ENCODE measurements around a stretch of chr9.

DNA sequence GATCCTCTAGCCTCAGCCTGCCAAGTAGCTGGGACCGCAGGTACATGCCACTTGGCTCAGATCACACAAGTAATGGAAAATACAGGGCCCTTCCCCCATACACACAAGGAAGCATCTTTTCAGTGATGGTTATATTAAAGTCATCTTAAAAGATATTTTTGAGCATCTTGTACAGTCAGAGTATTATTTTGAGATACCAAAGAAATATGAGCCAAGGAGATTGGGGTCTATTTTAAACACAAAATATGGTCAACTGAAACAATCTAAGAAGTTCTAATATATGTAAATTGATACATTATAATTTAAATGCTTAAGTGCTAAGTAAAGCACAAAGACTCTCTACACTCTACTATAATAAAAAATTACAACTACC, 59.8 kb downstream of the DMAC1 start:
- RRBS: no CpG with 5 or more reads among the region's 1 CpG

GRCh38 chr9:7935542-7936038, 136.0 kb upstream of the DMAC1 start:
- RRBS: no CpG with 5 or more reads among the region's 4 CpGs

DNA sequence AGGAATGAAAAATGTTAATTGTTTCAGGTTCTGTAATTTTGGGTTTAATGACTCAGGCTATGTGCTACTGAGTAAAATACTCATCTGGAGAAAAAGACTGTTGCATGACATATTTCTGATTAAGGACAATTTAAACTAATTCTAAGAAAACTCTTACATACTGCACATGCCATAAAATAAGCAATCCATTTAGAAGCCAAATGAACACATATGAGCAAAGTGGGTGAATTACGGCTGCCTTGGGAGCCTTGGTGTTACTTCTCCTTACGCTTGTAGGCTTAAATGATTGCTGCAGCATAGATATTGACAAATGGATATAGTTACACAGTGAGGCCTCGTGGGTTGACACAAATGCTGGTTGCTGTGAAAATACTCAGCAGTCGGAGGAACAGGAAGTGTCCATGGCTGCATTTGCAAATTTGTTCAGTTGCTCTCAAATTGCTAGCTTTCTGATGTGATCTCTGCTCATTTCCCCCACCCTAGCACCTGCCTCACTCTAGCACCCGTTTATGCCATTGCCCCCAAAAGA, 174.9 kb upstream of the DMAC1 start:
- RRBS: no CpG with 5 or more reads among the region's 5 CpGs

DNA sequence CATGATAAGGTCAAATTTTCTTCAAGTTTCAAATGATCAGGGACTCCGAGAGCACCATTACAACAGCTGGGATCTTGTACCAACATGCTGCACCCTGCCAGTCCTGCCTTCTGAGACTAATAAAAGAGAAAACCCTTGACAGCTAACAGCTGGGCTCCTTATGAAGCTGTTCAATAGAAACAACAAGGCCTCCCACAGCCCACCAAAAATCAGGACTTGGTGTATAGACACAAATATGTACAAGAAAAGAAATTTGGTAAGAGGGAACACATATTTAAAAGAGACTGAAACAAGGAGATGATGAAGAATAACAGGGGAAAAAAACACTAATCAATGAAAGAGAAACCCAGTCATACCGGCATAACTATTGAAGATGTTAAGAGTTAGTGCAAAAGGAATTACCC, 985.4 kb upstream of the DMAC1 start:
- RRBS: no CpG with 5 or more reads among the region's 2 CpGs

- RRBS: no CpG with 5 or more reads among the region's 20 CpGs
Measured at GRCh38 chr9:9441775-9442328, 1171.0 kb downstream of the PTPRD start.

DNA sequence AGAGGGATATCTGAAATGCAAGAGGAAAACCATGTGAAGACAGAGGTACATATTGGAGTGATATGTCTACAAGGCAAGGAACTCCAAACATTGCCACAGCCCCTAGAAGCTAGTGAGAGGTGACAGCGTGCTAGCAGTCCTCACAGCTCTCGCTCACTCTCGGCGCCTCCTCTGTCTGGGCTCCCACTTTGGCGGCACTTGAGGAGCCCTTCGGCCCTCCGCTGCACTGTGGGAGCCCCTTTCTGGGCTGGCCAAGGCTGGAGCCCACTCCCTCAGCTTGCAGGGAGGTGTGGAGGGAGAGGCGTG, 583.7 kb upstream of the PTPRD start:
- RRBS: no CpG with 5 or more reads among the region's 8 CpGs

GRCh38 chr9:12923389-12923789, 148.6 kb downstream of the LURAP1L start:
- RRBS: no CpG with 5 or more reads among the region's 1 CpG

DNA sequence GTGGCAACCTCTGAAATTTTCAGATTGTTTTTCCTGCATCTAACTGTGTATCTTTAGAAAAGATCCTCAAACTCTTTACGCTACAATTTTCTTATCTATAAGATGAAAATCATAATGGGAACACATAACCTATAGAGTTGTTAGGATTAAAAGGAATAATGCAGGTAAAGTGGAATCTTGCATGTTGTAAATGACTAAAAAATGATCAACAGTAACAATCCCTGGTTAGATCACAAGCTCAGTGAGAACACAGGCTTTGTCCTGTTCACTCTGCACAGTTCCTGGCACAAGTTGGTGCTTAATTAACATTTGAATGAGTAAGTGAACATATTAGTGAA, 159.6 kb downstream of the LURAP1L start:
- RRBS: no CpG with 5 or more reads among the region's 1 CpG

DNA sequence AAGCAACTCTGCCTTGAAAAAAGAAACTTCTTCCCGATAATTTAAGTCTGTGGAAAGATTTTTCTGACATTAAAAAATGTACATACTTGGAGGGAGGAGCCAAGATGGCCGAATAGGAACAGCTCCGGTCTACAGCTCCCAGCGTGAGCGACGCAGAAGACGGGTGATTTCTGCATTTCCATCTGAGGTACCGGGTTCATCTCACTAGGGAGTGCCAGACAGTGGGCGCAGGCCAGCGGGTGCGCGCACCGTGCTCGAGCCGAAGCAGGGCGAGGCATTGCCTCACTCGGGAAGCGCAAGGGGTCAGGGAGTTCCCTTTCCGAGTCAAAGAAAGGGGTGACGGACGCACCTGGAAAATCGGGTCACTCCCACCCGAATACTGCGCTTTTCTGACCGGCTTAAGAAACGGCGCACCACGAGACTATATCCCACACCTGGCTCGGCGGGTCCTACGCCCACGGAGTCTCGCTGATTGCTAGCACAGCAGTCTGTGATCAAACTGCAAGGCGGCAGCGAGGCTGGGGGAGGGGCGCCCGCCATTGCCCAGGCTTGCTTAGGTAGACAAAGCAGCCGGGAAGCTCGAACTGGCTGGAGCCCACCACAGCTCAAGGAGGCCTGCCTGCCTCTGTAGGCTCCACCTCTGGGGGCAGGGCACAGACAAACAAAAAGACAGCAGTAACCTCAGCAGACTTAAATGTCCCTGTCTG, 241.5 kb downstream of the MPDZ start:
- RRBS: no CpG with 5 or more reads among the region's 39 CpGs

- RRBS: no CpG with 5 or more reads among the region's 4 CpGs
Measured at GRCh38 chr9:13432945-13433392, 153.5 kb upstream of the MPDZ start.

GRCh38 chr9:13705870-13706477, 426.5 kb upstream of the MPDZ start:
- RRBS: no CpG with 5 or more reads among the region's 6 CpGs

- RRBS: no CpG with 5 or more reads among the region's 3 CpGs
Measured at GRCh38 chr9:13830376-13830815, 483.5 kb downstream of the NFIB start.

- RRBS: no CpG with 5 or more reads among the region's 6 CpGs
Measured at GRCh38 chr9:14026885-14027602, 286.9 kb downstream of the NFIB start.

DNA sequence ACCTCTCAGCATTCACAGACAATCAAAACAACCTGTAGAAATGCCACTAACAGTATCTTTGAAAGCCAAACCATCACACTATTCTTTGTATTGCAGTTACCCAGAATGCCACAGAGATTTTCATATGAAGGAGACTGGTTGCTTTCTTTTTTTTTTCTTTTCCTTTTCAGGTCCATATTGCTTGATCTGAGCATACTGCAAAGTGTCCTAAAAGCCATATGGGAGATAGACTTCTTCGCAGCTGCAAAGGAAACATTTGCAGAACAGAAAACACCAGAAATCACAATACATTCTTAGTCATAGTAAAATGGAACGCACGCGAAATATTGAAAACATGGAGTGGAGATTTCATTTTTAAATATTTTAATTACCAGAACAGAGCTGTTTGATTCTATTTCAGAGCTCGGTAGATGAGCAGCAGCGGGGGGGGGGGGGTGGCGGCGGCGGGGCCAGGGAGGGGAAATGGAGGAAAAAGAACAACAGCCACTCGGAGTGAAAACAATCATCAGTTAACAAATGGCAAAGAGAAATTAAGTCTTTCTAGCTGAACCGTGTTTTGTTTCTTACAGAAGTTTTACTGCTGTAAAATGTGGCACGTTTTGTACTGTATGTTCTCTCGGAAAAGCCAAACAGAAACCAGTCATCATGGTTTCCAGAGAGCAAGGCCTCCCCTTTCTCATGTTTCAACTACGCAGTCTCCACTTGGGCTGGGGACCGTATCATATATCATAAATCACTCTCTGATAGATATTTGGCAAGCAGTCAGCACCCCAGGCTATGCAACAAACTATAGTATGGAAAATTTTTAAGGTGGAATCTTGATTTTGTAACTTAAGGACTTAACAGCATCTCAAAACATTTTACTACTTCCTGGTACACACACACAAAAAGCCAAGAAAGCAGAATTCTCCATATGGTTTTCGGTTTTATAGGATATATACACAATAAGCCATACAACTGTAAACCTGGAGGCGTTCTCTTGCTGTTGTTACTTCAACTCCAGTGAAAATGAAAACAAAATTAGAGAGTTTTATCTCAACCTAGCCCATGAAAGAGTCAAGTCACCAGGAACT, 283.8 kb downstream of the NFIB start:
- RRBS: no CpG with 5 or more reads among the region's 17 CpGs

DNA sequence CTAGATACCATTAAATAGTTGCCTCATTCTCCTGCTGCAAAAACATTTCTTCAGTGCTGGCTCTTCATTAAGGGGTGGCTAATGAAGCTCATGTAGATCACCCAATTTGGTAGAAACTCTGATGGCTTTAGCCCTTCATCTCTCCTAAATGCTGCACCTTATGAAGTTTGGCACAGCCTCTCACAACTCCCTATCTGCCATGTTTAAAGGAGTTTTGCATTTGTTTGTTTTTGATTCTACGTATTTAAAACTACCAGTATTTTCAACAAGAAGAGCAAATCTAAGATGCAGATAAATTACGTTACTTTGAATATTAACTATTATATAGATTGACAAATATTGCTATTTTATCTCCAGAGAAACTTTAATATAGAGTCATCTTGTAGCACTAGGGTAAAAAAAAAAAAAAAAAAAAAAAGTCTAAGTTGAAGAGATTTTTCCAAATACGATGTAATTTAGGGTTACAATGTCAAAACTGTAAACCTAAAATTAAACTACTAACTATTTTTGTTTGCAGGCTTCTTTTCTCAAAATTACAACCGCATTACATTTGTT, 94.9 kb downstream of the NFIB start:
- RRBS: no CpG with 5 or more reads among the region's 4 CpGs

DNA sequence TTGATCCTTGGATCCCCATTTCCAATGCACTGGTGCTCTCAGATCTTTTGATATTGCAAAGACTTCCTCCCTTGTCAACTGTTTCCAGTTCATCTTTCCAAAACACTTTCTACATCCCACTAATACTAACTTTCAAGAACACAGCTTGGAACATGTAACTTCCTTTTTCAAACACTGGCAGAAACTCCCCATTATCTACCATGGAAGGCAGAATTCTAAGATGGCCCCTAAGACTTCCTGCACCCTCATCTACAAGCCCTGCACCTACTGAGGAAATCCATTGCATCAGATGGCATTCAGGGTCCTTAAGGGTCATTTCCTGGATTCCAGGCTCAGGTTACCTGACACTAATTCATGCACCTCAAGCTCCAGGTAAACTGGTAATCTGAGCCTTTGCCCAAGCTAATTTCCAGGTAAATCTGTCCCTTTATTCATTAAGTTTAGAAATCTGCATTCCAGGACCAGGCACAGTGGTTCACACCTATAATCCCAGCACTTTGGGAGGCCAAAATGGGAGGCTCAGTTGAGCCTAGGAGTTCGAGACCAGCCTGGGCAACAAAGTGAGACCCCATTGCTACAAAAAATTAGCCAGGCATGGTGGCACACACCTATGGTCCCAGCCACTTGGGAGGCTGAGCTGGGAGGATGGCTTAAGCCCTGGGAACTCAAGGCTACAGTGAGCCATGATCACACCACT, 91.7 kb downstream of the NFIB start:
- RRBS: no CpG with 5 or more reads among the region's 1 CpG

DNA sequence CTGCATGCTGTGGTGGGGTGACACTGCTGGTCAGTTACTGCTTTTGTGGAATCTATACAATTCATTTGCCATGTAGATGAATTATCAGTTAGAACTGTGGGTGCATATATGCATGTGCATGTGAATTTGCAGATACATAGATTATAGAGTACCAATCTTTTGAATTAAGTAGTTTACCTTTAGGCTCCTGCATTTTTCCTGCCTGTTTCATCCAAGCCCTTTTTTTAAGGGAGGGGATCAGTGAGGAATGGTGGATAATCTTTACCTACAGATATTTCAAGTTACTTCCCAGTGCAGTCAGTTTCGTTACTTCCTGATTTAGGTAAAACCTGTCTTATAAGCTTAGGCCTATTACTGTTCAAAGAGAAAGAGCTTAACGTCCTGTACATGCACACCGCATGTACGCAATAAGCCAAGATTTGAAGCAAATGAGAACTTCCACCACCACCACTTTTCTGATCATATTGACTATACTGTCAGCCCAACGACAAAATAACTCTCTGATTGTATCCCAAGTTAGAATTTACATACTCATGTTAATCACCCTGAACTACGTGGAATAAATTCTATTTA, 5.3 kb downstream of the NFIB start:
- RRBS: no CpG with 5 or more reads among the region's 6 CpGs

DNA sequence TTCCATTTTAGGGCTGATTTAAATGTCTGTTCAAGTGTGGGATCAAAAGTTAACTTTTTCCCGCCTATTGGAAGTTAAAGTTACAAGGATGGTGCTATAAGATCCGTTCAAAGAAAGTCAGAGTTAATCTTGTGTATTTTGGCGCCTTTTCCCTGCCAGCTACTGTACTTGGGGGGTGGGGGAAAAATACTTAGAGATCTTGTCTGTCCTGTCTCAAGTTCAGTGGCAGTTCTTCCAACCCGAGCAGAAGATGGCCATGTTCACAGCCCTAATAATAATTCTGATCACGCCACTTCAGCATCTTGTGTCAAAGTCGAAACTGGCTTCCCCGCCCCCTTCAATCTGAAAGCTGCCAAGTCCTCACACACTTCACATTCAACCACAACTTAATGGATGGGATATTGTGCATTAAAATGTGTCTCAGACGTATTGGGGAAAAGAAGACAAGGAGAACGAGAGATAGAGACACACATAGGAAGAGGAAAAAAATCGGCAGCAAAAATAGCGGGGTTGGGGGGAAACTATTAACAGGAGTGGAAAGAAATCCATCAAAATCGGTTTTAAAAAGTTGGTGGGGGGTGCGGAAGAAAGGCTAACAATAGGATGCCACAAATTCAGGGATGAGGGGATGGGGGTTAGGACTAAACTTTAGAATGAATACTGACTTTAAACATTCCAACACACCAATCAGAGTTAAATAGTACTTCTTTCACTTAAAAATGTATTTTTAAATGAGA, 7.0 kb upstream of the NFIB start:
- RRBS: no CpG with 5 or more reads among the region's 13 CpGs

DNA sequence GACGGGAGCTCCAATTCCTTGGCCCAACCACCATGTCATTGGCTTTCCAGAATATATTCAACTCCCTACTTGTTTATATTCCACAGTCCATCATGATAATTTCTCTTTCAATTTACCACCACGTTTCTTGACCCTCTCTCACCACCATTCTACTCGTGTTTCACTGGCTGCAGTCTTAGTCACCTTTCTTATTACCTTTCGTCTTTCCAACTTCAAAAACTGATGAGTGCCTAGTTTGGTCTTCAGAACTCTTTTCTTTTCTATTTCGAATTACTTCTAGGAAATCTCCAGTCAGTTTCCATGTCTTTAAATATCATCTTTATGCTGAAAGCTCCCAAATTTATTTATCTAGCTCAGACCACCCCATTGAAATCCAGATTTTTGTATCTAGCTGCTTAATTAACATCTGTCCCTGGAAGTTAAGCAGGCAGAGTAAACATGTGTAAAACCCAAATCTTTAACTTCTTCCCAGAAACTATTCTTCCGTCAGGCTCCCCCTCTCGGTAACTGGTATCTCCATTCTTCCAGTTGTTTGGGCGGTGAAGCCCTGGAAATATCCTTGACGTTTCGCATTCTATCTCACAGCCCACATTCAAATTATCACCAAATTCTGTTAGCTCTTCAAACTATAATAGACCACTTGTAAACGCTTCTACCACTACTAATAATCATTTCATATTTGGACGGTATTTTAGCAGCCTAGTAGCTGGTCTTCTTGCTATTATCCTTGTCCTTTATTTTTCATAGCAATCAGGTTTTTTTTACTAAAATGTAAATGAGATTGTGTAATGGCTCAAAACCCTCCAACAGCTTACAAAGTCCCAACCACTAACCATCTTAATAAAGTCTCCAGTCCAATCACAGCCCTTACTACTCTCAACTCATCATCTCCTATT, 45.4 kb downstream of the ZDHHC21 start:
- RRBS: no CpG with 5 or more reads among the region's 12 CpGs

GRCh38 chr9:14692439-14693194, 615 bp downstream of the ZDHHC21 start:
- RRBS: 4% methylated on average over 4 of the region's 26 CpGs

All from mononuclear cell (primary cell).